ENCODE results near the gene C6orf120.

DNA sequence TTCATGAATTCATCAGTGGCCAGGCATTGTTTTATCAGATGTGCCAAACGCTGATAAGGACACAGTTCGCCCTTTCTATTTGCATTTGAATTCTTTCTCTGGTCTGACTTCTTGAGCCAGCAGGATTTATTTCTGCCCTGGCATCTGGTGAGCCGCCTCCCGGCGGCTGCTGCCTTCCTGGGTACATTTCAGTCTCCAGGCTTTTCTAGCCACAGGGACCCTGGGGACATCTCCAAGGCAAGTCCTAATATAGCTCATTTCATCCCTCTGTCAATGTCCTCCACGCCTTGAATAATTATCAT, 170.9 kb downstream of the TTLL2 start:
- PRO-cap: no peak
- RRBS: no CpG with 5 or more reads among the region's 6 CpGs

DNA sequence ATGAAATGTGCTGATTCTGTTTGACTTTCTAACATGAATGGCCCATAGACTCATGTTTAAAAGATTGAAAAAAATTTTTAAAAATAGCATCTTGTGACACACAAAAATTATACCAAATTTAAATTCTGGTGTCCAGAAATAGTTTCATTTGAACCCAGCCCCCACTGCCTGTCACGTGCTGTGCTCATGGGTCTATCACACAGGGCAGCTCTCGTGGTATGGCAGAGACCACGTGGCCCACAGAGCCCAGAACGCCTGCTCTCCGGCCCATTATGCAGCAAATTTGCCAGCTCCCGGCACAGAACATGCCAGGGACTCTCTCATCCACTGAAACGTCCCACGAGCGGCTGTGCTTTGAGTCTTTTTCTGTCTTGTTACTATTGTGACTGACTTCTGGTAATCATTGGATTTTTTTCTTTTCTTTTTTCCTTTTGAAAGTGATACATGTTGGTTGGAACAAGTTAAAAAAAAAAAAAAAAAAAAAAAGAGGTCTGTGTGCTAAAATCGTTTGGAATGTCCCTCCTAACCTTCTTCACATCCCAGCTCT, 224.4 kb downstream of the TTLL2 start:
- PRO-cap: no peak
- RRBS: no CpG with 5 or more reads among the region's 10 CpGs

DNA sequence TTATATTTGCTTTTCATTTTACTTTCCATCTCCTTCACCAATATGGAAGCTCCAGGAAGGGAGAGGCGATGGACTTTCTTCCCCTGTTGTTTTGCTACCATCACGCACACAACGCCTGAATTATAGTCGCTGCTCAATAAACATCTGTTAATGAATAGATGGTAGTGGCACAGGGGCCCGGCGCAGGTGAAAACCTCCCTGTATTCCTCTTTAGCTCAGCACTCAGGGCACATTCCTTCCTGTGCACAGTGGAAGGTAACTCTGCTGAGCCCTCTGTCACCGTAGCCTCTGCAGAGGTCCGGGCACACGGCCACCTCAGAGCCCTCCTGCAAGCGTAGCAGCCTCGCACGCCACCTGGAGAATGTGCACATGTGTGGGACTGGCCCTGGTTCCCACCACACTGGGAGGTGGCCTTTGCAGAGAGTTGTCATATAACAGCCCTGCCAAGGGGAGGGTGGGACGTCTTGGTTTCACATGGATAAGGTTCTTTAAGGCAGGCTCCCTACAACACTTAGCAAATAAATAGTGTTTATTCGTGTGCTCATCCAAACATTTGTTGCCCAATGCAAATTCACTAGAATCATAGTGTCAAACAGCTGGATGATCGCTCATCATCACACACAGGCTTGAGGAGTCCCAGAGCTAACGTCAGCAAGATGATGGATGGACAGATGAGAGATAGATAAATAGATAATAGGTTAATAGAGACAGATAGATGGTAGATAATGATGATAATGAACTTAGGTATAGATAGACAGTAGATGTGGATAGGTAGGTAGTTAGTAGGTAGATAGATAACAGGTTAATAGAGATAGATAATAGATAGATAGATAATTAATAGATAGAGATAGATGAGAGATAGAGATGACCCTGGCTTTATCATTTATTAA, 32.3 kb upstream of the AFDN start:
- PRO-cap: no peak
- RRBS: 75% methylated on average over 4 of the region's 16 CpGs

DNA sequence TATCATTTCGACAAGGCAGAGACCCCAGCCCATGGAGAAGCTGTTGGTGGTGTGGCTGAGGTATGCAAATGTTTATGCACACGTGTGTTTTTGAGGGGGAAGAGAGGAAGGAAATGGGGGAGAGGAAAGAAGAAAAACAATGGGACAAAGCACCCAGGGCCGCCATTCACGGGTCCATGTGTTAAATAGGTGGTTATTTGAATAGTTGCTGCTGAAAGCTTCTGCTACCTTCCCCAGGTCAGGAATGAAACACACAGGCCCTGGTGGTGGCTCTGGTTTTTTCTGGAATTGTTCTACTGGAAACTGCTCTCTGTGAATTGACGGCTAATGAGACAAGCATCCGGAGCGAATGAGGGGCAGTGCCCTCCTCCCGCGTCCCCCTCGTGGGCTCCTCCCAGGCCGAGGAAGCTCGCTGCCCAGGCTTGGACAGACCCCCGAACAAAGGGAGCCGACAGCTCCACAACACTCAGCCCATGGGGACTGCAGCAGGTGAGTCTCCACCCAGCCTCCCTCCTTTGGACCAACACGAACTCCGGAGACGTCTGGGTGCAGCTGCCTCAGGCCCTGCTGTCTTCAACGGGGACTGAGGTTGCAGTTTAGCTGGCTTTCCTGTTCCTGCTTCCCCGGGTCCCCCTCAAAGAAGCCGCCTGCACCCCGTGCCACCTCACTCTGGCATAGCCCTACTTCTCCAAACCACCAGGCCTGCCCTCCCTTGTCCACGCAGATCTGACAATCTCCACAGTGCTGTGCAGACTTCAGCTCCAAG, 31.4 kb upstream of the AFDN start:
- PRO-cap: no peak
- RRBS: 69% methylated on average over 4 of the region's 22 CpGs

DNA sequence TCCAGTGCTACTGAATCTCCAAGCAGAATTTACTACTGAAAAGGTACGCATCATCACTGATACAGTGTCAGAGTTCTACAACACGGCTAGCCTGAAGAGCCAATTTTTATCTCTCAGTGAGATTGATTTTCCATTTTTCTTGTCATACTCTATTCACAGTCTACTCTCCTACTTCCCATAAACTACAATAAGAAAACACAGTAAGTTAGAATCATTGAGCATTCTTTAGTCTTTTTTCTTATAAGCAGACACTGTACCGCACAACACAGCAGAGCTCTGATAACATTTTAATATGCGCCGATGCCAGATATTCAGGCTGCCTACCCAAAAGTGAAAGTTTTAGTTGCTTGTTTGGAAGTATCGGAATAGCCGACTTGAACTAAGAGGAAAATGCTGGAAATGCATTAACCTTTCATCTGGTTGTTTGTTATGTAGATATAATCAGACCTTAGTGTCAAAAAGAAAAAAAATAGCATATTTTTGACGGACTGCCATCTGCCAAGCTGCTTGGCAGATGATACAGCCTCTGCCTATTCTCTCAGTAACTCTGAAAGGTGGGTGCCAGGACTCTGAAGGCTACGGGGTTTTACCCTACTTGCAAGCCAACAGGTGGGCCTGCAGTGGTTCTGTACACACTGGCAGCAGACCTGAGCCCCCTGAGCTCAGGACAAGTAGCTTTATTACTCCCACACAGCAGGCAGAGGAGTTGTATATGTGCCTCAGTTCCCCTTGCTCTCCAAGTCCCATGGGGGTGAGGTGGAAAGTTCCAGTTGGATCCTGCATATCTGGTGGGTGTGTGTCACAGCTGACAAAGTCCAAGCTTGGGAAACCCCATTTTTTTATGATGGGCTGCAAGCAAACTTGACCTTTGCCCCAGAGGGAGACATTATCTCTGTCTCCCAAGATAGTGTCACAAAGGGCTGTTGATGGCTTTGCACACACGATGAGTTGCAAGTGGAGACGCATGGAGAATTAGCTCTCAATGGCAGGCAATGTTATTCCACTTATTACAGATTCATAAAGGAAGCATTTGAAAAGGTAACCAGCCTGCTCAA, 20.7 kb upstream of the AFDN start:
- PRO-cap: no peak
- RRBS: no CpG with 5 or more reads among the region's 11 CpGs

DNA sequence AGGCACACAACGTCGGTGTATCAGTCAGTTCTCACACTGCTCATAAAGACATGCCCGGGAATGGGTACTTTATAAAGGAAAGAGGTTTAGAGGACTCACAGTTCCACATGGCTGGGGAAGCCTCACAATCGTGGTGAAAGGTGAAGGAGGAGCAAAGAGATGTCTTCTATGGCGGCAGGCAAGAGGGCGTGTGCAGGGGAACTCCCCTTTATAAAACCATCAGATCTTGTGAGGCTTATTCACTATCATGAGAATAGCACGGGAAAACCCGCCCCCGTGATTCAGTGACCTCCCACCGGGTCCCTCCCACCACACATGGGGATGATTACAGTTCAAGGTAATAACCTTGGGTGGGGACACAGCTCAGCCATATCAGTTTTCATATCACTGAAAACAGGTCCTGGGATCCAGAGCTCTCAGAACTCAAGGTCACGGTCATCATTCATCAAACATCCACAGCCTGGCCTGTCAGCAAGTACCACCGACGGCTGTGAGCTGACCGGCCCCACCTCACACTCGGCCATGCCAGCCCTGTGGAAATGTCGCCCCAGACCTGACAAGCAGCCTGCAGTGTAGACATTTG, 14.0 kb upstream of the FRMD1 start:
- PRO-cap: no peak
- RRBS: no CpG with 5 or more reads among the region's 16 CpGs

GRCh38 chr6:168097990-168098249, 18.9 kb upstream of the FRMD1 start:
- PRO-cap: no peak
- RRBS: 86% methylated on average over 5 of the region's 10 CpGs

- PRO-cap: no peak
- RRBS: no CpG with 5 or more reads among the region's 6 CpGs
Measured at GRCh38 chr6:168163505-168163704, 84.4 kb upstream of the FRMD1 start.

GRCh38 chr6:168457359-168457897, 16.4 kb downstream of the SMOC2 start:
- PRO-cap: no peak
- RRBS: 83% methylated on average over 4 of the region's 23 CpGs

DNA sequence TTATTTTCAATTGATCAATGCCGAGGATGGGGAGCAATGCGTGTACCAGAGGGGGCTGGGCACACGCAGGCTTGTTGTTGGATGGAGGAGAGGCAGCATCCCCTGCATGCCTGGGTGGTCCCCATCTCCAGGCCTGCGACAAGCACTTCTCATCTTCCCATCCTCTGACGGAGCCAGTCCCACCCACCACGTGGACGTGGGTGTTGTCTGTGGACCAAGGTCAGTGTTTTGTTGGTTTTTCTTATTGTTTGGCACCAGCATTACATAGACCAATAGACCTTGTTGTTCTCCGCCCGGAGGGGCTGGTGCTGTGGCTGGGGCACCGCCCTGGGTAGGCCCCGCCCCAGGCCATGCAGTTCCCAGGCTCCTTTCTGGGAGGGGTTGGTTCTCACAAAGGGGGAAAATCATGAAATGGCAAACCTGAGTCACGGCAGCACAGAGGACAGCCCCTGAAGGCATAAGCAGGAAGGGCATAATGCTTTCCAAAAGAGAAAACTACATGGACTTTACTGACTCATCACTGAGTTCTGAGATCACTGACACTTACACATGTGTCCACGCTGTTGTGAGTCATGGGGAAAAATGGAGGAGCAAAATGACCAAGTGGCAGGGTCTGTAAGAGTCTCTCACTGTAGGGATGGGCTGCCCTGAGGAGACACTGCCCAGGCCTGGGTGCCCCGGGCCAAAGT, 90.8 kb downstream of the THBS2 start:
- PRO-cap: no peak
- RRBS: no CpG with 5 or more reads among the region's 14 CpGs

- PRO-cap: no peak
- RRBS: no CpG with 5 or more reads among the region's 23 CpGs
Measured at GRCh38 chr6:169174929-169175328, 78.7 kb downstream of the THBS2 start.

DNA sequence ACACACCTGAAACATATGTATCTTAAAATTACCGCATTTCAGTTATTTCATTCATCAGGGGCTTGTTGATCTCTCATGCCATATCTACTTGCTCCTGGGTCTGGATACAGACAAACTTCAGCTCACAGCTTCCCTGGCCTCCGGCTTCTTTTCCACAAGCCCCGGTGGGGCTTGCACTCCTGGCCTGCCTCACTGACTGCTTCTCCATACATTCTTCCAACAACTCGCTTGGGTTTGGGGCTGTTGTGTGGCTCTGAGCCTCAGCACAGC, 58.6 kb upstream of the THBS2 start:
- PRO-cap: unidirectional peak, minus-strand start at position 145 of the sequence
- RRBS: 100% methylated on average over 1 of the region's 4 CpGs

DNA sequence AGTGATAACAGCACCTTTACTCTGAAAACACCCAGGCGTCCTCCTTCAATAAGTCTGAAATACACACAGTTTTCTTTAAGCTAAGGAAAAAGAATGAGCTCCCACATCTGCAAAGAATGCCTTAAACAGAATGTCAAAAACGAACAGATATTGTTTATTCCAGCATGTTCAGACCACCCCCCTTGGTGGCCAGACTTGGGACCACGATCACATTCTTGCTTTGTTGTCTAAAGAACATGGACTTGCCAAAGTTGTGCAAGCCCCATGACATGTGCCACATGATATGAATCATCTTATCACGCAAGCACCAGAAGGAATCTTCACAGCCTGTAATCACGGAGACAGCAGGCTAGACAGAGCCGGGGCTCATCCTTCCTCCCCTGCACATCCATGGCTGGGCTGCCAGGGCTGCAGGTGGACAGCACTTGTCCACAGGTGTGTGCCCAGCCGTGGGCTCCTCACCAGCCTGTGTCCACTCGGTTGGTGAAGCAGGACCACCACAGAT, 200.9 kb upstream of the THBS2 start:
- PRO-cap: no peak
- RRBS: no CpG with 5 or more reads among the region's 8 CpGs

DNA sequence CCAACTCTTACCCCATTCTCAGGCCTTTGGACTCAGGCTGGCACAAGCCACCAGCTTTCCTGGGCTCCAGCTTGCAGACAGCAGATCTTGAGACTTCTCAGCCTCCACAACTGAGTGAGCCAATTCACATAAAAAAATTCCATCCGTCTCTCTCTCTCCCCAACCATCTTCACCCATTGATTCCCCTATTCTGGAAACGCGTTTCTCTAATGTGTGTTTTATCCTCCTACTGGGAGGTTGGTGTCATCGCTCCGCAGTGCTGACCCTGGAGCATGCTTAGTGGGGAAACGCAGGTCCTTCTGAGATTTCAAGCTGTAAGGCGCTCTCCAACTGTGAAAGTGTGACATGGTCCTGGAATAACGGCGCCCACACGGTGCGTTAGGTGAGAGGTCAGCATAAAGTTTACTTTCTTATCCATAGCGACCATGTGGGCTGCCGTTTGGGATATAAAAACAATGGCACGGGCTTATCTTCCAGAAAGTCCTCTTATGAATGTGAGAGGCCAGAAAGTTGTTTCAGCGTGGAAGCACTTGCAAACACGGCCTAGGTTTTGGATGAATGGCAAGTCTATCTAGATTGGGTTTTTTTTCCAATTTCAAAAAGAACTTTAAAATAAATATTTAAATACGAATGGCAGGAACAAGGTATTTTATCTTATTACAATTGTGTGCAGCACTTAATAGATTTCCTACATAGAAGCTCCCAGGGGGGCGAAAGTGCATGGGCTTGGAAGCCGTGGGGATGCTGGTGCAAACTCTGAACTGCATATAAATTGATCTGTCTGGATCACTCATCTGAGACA, 123.8 kb downstream of the WDR27 start:
- PRO-cap: no peak
- RRBS: no CpG with 5 or more reads among the region's 19 CpGs

- PRO-cap: no peak
- RRBS: no CpG with 5 or more reads among the region's 11 CpGs
Measured at GRCh38 chr6:169627787-169628441, 73.9 kb downstream of the WDR27 start.

DNA sequence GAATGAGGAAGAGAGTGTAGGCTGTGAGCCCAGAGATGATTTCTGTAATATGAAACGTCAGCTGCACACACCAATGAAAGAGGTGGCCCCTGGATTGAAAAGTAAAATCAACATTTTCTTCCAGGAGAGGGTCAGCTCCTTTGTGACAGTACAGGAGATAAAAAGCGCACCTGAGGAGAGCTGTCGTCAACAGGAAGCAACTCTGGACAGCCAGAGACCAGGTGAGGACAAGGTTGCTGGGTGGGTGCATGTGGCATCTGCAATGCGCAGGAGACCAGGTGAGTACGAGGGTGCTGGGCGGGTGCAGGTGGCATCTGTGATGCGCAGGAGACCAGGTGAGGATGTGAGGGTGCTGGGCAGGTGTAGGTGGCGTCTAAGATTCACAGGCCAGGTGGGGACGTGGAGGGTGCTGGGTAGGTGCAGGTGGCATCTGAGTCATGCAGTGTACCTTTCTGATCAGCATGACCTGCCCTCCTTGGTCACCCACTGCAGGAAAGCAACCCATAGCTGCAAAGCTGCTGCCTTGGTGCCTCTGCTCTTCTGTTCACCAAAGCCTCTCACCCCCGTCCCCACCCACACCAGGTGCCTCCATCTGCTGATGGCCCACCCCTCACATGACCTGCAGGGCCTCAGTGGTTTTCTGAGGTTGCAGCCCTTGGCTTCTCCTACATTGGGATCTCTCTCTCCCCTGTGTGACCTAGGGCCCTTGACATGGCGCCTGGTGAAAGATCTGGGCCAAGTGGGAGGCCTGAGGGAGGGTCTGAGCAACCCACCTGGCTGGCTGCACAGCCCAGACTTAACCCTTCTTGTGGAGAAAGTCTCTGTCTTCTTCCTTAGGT, 38.2 kb downstream of the WDR27 start:
- PRO-cap: no peak
- RRBS: no CpG with 5 or more reads among the region's 11 CpGs

DNA sequence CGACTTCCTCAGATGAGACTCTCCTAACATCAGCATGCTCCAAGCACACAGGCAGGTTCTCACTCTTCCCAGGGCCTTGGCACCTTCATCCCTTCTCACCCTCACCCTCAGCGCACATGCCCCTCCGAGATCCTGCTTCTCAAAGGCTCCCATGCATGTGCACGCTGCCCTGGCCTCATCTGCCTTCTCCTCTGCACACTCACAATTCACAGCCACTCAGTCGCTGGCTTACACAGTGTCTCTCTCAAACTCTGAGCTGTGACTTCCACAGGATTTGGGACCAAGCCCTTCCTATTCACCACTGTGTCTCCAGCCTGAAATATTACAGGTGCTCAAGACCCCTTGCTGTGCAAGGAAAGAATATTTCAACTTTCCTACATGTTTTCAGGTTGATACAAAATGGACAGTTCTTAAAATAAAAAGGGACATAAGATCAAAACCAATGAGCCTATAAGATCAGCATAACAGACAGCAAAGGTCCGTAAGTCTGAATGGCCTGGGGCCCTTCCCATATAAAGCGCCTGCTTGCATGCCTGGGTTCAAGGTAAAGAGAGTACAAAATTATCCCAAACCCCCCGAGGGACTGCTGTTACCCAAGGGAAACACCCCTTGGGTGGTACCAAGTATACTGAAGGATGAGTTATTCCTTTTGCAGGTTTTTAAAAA, 30.1 kb downstream of the WDR27 start:
- PRO-cap: no peak
- RRBS: no CpG with 5 or more reads among the region's 8 CpGs

DNA sequence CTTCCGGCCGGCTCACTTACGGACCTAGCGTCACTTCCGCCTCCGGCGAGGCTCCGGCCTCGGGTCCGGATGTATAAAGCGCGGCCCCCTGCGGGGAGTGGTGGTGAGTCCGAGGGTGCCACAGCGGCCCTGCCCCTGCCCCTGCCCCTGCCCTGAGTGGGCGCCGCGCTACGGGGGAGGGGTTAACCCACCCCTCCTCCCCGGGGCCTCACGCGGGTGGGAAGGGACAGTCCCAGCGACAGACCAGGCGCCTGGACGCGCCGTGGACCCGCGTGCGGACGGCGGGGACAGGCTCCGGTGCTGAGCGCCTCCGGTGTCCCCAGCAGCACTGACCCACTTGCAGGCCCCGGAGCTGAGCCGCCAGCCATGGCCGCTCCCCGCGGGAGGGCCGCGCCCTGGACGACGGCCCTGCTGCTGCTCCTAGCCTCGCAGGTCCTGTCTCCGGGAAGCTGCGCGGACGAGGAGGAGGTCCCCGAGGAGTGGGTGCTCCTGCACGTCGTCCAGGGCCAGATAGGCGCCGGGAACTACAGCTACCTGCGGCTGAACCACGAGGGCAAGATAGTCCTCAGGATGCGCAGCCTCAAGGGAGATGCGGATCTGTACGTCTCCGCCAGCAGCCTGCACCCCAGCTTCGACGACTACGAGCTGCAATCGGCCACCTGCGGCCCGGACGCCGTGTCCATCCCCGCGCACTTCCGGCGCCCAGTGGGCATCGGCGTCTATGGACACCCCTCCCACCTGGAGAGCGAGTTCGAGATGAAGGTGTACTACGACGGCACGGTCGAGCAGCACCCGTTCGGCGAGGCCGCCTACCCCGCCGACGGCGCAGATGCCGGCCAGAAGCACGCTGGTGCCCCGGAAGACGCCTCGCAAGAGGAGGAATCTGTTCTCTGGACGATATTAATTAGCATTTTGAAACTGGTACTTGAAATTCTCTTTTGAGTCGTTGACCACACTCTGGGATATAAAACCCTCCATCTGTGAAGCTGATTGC, at the start of gene C6orf120:
C6orf120 (plus strand) TSS at position 33 of the 994 bp plus-strand sequence.
- PRO-cap: bidirectional peak, plus-strand start at position 45 of the sequence, minus-strand start outside the sequence
- RRBS: 1% methylated on average over 29 of the region's 95 CpGs

GRCh38 chr6:169707225-169708373, 5.7 kb downstream of the C6orf120 start:
- PRO-cap: no peak
- RRBS: no CpG with 5 or more reads among the region's 3 CpGs

DNA sequence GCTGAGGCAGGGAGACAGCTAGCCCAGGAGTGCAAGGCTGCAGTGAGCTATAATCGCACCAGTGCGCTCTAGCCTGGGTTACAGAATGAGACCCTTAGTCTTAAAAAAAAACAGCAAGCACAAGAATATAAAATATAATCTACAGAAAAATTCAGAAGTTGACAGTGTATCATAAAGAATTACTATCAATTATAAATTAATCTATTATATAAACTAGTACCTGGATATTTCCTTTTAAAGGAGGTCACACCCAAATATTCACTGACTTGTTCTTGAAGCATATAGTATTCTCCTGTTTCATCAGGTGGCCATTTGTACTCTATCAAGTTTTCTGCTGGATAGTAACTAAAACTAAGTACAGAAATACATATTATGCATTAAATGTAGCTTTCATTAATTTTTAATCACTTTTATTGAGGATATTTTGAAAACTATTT, 5.7 kb downstream of the PHF10 start:
- PRO-cap: no peak
- RRBS: no CpG with 5 or more reads among the region's 2 CpGs

All from kidney (tissue), 2 donors.